ENCODE measurements around the gene CYP4B1.

DNA sequence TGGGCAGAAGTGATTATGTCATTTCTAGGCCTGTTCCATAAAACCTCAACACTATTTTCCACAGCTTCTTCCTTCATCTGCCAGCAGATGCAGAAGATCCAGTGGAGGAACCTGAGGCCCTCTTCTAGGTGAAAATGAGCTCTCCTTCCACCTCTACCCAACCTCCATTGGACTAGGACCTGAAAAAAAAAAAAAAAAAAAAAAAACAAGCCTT lies 58.7 kb downstream of the TOE1 start:
- PRO-cap = no peak

GRCh38 chr1:45604515-45605152 lies 19.2 kb downstream of the CCDC17 start:
- PRO-cap = no peak

- PRO-cap = no peak
Observed at GRCh38 chr1:45606340-45606940, 17.4 kb downstream of the CCDC17 start.

DNA sequence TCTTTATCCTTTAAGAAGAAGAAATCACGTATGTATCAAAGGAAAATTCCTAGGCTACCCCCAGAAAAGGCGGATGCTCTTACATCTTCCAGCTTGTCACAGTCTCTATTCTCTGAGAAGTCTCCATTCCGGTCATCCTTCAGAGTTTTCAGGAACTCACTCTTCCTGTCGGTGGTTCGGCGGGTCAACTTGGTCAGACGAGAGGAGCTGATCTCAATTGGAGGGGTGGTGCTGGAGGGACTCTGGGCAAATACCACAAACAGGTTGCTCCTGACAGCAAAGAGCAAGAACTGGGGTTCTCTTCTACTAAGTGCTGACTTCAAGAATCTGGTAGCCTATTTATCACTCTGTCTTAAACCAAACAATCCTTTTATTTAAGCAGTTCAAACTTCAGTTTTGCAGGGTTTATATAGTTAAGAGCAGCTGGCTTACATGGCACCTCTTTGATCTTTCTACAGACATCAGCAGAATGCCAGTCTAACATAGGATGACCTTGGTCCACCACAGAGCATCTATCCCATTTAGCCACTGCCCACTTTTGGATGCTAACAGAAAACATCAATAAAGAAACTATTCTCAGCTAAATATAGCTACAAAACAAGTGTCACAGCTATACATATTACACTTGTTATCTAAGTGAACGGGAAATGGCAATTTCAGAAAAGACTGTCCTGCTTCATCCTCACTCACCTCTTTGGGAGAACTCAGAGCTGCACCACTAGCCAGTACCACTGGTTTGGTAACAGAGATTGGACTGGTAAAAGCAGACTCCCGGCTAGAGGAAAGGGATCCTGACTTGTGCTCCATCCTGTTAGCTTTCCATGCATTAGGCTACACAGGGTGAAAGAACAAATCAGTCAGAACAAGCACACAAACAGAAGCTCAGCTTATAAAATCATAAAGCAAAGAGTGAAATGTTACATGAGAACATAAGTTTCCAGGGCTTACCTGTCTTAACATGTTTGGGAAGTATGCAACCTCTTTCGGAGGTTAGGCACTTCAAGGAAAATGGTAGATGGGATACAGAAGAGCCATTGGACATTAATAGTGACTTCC lies 9.9 kb upstream of the CCDC17 start:
- PRO-cap = no peak

DNA sequence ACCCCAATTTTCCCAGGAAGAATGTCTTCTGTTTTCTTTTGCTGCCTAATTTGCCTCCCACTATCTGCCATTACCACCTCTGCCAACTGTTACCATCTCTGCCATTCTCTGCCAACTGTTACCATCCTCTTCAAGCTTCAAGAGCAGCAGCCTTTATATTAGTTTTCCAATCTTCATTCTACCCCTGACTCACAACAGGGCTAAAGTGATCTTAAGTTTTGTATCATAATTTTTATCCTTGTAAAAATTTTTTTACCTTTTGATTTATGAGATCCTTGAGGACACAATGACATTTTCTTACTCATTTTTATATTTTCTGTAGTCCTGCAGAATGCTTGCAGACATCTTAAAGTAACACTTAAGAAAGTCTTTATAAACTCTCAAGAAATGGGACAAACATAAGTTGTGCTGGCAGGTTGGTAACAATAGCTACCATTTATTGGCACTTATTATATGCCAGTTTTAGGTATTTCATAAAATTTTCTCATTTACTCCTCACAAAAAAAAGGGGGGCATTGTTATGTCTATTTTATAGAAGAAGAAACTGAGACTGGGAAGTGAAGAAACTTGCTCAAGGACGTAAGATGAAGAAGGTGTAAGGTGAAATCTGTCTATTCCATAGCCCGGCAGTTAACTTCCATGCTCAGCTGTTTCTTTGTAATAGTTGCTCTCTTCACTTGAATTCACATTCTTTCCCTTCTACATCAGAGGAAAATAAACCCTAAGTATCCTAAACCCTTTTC lies 13.7 kb upstream of the CCDC17 start:
- PRO-cap = no peak

- PRO-cap = no peak
Observed at GRCh38 chr1:45638125-45638804, 14.4 kb upstream of the CCDC17 start.

- PRO-cap = no peak
Observed at GRCh38 chr1:45647146-45647804, 23.4 kb upstream of the CCDC17 start.

- PRO-cap = no peak
Observed at GRCh38 chr1:45658039-45658539, 28.2 kb downstream of the GPBP1L1 start.

DNA sequence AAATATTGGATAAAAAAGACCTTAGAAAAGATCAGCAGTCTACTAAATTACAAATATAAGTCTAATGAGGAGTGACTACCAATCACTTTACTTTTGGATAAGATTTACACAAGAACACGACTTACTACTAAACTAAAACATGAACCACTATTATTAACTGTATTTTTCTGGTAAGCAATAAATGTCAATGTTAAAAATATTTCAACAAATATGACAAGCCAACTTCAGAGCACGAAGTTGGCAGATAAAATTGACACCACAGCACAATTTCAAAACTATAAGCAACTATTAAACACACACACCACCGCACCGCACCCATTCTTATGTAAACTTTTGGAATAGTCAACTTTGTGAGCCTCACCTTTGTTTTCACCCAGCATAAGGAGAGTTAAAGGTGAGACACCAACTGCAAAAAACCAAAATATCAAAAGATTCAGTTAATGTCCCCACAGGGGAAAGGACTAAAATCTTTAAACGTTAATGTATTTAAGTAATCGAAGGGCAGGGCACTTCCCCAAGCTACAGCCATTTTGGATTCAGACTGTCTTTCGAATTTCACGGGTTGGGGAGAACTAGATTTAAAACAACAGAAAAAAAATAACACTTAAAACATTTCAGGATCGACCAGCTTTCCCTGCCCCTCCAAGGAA lies 993 bp downstream of the GPBP1L1 start:
- PRO-cap = no peak

DNA sequence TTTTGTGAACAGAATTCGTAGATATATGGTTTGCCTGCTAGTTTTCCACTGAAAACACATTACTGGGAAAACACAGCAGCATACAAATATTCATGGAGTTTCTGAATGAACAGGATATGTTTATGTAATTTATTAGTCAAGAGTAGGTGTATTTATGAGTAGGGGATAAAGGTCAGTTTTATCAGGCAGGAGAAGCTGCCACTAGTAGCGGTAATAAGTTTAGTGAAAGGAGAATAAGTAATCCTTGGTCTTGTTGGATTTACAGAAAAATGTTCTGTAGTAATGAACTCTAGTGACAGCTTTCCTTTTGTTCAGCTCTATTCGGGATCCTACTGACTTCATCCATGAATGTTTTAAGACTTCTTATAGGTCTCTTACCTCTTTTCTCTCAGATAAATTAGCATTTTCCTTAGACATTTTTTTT lies 1.2 kb downstream of the MAST2 start:
- PRO-cap = no peak

DNA sequence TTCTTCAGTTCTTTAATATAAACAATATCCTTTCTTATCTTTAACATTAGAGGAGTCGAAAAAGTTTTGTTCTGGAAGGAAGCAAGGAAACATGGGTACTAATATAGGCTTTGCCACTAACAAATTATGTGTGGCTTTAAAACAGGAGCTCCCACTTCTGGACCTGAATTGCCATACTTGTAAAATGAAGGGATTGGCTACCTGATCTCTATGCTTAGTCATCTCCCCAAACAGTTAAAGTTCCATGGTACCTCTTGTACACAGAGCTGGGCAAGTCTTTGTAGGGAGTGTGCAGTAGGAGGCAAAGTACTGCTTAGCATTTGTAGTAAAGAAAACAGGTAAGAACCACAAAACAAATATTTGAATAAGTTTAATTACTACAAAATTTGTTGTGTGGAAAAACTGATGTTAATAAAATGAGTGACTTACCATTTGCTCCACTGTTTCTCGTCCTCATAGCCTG lies 81.3 kb downstream of the MAST2 start:
- PRO-cap = no peak

GRCh38 chr1:45974916-45975247 lies 157.5 kb downstream of the PIK3R3 start:
- PRO-cap = no peak

DNA sequence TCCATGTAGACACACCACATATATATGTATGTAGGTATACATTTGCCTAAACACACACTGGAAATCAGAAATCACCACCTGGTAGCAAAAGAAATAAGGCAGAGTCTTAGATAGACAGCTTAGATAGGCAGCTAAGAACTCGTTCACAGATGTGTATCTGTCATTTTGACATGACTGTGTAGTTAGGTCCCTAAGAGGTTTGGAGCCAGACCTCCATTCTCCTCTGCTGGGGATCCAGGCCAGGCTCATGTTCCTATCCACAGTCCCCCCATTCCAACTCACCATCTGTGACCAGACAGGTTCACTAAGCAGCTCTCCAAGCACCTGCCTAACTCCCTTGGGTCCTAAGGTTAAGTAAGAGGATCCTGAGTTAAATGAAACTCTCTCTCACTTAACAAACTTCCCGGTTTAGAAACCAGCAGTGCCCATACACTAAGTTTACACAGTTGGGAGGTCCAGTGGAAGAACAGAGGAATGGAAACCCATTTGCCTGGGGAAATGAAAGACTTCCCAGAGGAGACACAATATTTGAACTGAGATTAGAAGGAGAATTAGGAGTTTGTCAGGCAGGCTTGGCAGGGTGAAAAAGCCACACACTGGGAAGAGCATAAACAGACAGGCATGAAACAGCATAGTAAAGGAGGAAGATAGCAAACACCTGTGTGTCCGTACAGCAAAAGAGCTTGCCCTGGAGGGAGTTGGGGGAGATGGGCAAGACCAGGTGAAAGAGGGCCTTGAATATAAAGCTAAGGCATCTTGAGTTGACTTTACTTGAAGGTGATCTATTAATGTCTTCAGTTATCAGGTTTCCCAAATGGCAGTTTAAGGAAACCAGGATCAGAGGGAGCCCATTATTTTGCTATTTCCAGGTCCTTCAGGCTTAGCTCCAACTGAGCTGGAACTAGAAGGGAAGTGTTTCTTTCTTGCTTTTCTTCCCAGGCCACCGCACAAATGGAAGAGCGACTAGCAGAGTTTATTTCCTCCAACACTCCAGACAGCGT lies 122.3 kb downstream of the PIK3R3 start:
- PRO-cap = no peak

GRCh38 chr1:46025309-46026543 lies 106.7 kb downstream of the PIK3R3 start:
- PRO-cap = no peak

GRCh38 chr1:46466200-46466883 lies 23.3 kb upstream of the DMBX1 start:
- PRO-cap = bidirectional peak, plus-strand start at chr1:46466618, minus-strand start at chr1:46466474

- PRO-cap = no peak
Observed at GRCh38 chr1:46549632-46550013, 1.8 kb downstream of the KNCN start.

DNA sequence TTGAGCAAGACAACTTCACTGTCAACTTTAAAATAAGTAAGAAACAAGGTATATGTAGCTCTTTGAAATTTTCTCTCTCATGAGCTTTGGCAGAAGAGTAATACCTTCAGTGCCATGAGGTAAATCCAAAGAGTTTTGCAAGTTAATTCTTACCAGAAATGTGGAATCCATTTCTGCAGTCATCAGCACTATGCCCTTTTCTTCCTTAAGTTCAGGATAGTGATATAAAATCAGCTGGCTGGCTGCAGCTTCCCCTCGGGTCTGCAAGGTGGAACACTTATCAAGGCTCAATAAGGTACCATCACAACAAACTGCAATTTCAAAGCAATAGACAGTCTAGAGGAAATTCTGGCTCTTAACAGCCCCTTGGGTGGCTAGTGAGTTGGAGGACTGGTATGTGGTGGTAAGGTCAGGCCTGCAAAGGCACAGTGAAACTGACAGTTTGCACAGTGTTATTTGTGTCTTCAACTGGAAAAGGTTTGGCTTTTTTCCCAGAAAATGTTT lies 25.1 kb downstream of the ATPAF1 start:
- PRO-cap = no peak

DNA sequence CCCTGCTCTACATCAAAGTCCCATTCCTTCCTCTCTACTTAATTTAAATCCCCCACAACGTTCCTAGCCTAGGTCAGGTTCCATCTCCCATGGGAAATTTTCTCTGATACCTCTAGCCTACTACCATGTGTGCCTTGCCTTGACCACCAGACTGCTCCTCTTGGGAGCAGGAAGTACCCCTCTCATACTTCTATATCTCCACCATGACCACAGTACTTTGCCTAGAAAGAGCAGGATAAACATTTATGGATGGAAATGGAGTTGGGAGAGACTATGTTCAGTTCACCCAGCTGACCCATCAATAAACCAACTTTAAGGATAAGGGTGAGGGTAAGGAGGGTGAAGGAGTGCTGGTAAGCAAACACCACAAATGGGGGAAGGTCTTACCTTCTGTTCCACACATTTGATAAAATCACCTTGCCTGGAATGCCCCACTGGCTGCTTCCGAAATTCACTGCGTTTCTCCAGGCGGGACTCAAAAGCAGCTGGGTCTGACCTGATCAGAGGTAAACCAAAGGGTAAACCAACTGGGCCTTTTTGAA lies 3.2 kb downstream of the ATPAF1 start:
- PRO-cap = no peak

- PRO-cap = no peak
Observed at GRCh38 chr1:46716292-46716550, 2.7 kb downstream of the EFCAB14 start.

DNA sequence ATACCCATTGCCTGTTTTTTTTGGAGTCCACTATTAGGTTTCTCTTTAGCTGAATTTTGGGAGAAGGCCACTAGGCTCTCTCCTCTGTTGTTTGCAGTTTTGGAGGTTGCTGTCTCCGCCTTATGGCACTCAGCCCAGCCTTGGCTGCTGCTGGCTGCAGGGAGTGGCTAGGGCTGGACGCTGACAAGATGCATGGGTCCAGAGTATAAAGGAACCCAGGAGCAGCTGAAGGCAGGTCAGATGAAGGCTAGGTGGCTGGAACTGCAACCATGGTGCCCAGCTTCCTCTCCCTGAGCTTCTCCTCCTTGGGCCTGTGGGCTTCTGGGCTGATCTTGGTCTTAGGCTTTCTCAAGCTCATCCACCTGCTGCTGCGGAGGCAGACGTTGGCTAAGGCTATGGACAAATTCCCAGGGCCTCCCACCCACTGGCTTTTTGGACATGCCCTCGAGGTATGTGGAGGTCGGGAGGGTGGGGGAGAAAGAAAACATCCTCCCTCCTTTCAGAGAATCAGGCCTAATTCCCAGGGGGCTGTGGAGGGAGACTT lies at the start of gene CYP4B1:
CYP4B1 (plus strand) TSS at position 234 of the 544 bp plus-strand sequence.
- PRO-cap = no peak

Measured in neural crest cell (in vitro differentiated cells).